A549 (cell line): Measurements from ENCODE around the gene RASSF10.

- PRO-cap: no peak
CAGE:
- cytosol, long polyA plus RNA: no peak
- long polyA plus RNA: no peak
- nucleus, long polyA plus RNA: no peak
Observed at GRCh38 chr11:12806144-12806771, 132.0 kb downstream of the TEAD1 start.

DNA sequence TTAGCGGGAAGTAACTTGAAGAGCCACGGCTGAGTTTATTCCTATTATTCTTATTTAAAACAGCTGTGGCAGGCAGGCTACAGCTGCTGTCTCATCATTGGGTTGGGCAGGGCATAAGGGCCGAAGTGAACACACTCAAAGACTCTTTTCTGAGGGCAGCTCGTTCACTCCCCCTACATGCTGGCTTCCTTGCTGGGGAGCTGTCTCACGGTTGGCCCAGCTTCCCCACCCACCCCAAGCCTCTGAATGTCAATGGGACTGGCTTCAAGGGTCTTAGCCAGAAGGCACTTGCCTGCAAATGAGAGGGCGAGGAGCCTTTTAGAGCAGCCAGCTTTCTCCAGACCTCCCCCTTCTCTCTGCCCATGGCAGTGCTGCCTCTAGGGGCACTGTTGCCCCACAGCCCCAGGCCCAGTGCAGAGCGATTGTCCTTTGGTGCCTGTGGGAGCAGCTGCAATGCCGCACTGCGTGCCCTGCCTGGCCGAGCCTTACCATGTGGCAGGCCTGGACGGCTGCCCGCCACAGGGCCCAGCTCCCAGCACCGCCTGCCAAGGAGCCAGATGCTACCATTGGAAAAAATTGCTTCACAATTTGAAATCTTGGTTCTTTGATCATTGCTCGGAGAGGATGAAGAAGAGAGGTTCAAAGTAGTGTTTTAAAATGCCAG, 94.6 kb upstream of the RASSF10 start:
- PRO-cap: no peak
CAGE:
- cytosol, long polyA plus RNA: no peak
- long polyA plus RNA: no peak
- nucleus, long polyA plus RNA: no peak

GRCh38 chr11:13008936-13009783, at the start of gene RASSF10:
Gene RASSF10, plus strand, starts transcription at chr11:13009316.
- PRO-cap: no peak
CAGE:
- cytosol, long polyA plus RNA: no peak
- long polyA plus RNA: no peak
- nucleus, long polyA plus RNA: no peak

DNA sequence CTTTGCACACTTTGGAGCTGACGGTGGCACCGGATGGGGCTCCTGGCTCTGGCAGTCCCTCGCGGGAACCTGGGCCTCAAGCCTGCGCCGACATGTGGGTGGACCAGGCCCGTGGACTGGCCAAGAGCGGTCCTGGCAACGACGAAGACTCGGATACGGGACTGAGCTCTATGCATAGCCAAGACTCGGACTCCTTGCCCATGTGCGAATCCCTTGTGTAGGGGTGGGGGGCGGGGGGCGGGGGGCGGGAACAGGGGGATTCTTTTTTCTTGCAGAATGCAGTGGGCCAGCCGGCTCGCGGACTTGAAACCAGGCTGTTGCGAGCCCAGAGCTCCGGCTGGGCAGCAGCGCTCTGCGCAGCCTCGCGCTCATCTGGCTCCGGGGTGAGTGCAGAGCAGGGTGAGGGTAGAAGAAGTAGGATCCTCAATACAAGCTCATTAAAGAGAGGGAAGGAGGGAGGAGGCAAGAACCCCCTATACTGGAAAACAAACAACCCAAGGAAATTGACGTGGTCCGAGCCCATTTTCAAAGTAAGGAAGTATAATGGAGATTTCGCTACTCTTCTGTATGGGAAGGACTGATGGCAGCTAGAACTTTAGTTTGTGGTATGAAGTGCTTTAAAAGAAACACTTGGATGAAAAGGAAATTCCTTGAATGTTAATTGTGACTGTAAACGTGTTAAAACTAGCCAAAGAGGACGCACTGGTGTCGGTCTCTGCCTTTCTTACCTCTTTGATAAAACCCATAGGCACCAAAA, 1.9 kb downstream of the RASSF10 start:
- PRO-cap: no peak
CAGE:
- cytosol, long polyA plus RNA: no peak
- long polyA plus RNA: no peak
- nucleus, long polyA plus RNA: no peak

DNA sequence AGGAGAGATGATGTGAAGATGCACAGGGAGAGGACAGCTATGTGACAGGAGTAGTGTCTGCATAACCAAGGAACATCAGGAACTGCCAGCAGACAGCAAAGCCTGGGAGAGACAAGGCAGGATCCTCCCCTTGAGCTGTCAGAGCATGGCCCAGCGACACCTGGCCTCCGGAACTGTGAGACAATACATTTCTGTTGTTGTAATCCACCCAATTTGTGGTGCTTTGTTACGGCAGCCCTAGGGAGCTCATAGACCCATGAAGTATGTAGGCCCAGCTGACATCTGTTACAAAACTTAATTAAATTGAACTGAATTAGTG, 24.6 kb downstream of the RASSF10 start:
- PRO-cap: no peak
CAGE:
- cytosol, long polyA plus RNA: no peak
- long polyA plus RNA: no peak
- nucleus, long polyA plus RNA: no peak

- PRO-cap: no peak
CAGE:
- cytosol, long polyA plus RNA: no peak
- long polyA plus RNA: no peak
- nucleus, long polyA plus RNA: no peak
Observed at GRCh38 chr11:13305998-13306221, 28.3 kb downstream of the BMAL1 start.

DNA sequence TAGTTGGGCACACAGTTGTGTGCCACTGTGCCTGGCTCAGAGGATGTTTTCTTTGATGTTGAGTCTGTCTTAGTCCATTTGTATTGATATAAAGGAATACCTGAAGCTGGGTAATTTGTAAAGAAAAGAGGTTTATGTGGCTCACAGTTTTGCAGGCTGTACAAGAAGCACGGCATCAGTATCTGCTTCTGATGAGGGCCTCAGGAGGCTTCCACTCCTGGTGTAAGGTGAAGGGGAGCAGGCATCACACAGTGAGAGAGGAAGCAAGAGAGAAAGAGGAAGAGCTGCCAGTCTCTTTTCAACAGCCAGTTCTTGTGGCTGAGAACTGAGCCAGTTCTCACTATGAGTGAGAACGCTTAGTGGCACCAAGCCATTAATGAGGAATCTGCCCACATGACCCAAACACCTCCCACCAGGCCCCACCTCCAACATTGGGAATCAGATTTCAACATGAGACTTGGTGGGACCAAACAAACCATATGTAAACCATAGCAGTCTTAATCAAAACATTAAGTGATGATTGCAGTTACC, 12.0 kb downstream of the FAR1 start:
- PRO-cap: no peak
CAGE:
- cytosol, long polyA plus RNA: no peak
- long polyA plus RNA: no peak
- nucleus, long polyA plus RNA: no peak

GRCh38 chr11:13993372-13993826, 30.9 kb downstream of the SPON1 start:
- PRO-cap: no peak
CAGE:
- cytosol, long polyA plus RNA: no peak
- long polyA plus RNA: no peak
- nucleus, long polyA plus RNA: no peak

DNA sequence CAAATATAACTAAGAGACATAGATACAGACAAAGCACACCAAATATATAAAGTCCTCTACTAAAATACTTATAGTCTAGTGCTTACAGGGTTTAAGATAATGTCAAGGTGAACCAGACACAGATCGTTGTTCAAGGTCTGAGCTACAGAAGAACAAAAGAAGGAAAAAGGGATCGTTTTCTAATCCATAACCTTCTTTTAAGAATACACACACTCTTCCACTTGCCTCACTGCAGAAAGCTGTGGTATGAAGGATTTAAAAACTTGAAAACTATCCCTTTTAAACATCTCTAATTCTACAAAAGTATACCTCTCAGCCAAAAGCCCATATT, 13.6 kb downstream of the RRAS2 start:
- PRO-cap: no peak
CAGE:
- cytosol, long polyA plus RNA: no peak
- long polyA plus RNA: no peak
- nucleus, long polyA plus RNA: no peak

GRCh38 chr11:14422240-14422880, 63.4 kb upstream of the RRAS2 start:
- PRO-cap: no peak
CAGE:
- cytosol, long polyA plus RNA: no peak
- long polyA plus RNA: no peak
- nucleus, long polyA plus RNA: no peak

- PRO-cap: no peak
CAGE:
- cytosol, long polyA plus RNA: no peak
- long polyA plus RNA: no peak
- nucleus, long polyA plus RNA: no peak
Observed at GRCh38 chr11:14484987-14485502, 14.6 kb downstream of the COPB1 start.

DNA sequence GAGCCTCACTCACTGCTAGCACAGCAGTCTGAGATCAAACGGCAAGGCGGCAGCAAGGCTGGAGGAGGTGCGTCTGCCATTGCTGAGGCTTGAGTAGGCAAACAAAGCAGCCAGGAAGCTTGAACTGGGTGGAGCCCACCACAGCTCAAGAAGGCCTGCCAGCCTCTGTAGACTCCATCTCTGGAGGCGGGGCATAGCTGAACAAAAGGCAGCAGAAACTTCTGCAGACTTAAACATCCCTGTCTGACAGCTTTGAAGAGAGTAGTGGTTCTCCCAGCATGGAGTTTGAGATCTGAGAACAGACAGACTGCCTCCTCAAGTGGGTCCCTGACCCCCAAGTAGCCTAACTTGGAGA, 49.4 kb upstream of the PSMA1 start:
- PRO-cap: no peak
CAGE:
- cytosol, long polyA plus RNA: no peak
- long polyA plus RNA: no peak
- nucleus, long polyA plus RNA: no peak

DNA sequence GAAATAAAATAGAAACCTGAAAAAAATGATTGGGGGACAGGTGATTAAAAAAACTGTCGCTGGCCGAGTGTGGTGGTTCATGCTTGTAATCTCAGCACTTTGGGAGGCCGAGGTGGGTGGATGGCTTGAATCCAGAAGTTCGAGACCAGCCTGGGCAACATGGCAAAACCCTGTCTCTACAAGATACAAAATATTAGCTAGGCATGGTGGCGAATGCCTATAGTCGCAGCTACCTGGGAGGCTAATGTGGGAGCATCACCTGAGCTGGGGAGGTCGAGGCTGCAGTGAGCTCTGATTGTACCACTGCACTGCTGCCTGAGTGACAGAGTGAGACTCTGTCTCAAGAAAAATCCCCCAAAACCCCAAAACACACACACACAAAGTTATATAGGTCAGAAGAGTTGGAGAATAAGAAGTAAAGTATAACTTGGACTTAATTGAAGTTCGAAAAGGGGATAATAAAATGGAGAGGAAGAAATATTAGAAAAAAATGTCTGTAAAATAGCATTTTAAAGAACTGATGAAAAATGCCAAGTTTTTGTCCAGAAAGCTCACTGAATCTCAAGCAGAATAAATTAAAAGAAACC, 10.1 kb downstream of the PDE3B start:
- PRO-cap: no peak
CAGE:
- cytosol, long polyA plus RNA: no peak
- long polyA plus RNA: no peak
- nucleus, long polyA plus RNA: no peak

GRCh38 chr11:14764958-14765790, 121.6 kb downstream of the PDE3B start:
- PRO-cap: no peak
CAGE:
- cytosol, long polyA plus RNA: no peak
- long polyA plus RNA: no peak
- nucleus, long polyA plus RNA: no peak

- PRO-cap: no peak
CAGE:
- cytosol, long polyA plus RNA: no peak
- long polyA plus RNA: no peak
- nucleus, long polyA plus RNA: no peak
Observed at GRCh38 chr11:14823016-14823487, 69.0 kb downstream of the CYP2R1 start.

DNA sequence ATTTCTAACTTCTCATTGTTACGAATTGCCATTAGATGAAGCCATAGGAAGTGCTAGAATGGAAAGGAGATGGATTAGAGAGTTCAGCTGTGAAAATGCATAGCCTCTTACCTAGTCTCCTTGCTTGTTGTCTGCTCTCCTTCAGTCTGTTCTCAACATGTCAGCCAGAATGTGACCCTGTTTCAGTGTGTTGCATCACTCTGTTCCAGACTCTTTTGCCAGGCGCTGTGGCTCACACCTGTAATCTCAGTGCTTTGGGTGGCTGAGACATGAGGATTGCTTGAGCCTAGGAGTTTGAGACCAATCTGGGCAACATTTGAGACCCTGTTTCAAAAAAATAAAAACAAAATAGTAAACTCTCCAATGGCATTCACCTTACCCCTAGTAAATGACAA, 39.5 kb downstream of the CYP2R1 start:
- PRO-cap: no peak
CAGE:
- cytosol, long polyA plus RNA: no peak
- long polyA plus RNA: no peak
- nucleus, long polyA plus RNA: no peak

DNA sequence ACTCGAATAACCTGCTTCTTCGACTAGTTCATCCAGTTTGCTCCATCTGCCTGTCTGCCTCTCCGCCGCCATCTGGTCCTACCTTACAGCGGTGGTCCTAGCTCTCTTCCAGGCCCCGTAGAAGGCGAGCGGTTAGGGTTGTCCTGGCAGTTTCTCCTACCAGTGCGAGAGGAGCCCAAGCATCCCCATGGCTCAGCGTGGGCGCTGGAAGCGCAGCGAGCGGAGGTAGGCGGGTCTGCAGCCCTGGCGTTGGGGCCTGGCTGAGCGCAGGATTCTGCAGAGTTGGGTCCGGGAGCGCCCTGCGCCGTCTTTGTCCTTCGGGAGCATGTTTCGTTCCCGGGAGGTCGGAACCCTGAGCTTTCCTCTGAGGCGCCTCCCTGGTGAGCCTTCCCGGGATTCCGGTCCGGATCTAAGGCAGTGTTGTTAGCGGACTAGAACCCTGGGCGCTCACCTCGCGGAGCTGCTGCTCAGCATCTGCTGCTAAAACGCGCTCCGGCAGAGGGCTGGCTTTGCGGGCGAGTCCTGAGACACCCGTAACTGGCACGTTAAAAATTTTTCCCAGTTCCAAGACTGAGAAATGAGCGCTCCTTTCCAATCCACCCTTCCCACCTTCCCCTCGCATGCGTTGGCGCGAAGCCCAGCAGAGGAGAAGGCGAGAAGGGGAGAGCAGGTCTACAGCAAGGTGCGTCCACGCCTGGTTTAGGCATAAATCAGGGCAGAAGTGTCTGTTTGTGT, 468 bp downstream of the CALCB start:
- PRO-cap: no peak
CAGE:
- cytosol, long polyA plus RNA: no peak
- long polyA plus RNA: no peak
- nucleus, long polyA plus RNA: no peak

- PRO-cap: no peak
CAGE:
- cytosol, long polyA plus RNA: no peak
- long polyA plus RNA: no peak
- nucleus, long polyA plus RNA: no peak
Observed at GRCh38 chr11:15843297-15843971, 512.9 kb downstream of the SOX6 start.

DNA sequence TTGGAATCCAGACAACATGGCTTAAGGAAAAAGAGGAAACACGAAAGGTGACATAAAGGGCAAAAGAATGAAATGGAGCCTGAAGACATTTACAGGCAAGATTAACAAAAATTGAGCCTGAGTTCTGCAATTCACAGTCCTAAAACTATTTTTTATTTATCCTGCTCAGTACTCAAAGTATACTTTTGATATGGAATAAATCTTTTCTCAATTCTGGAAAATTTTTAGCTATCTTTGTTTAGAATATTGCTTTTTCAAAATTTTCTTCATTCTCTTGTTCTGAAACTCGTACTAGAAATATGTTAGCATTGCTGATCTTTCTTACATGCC, 83.1 kb upstream of the C11orf58 start:
- PRO-cap: no peak
CAGE:
- cytosol, long polyA plus RNA: no peak
- long polyA plus RNA: no peak
- nucleus, long polyA plus RNA: no peak

DNA sequence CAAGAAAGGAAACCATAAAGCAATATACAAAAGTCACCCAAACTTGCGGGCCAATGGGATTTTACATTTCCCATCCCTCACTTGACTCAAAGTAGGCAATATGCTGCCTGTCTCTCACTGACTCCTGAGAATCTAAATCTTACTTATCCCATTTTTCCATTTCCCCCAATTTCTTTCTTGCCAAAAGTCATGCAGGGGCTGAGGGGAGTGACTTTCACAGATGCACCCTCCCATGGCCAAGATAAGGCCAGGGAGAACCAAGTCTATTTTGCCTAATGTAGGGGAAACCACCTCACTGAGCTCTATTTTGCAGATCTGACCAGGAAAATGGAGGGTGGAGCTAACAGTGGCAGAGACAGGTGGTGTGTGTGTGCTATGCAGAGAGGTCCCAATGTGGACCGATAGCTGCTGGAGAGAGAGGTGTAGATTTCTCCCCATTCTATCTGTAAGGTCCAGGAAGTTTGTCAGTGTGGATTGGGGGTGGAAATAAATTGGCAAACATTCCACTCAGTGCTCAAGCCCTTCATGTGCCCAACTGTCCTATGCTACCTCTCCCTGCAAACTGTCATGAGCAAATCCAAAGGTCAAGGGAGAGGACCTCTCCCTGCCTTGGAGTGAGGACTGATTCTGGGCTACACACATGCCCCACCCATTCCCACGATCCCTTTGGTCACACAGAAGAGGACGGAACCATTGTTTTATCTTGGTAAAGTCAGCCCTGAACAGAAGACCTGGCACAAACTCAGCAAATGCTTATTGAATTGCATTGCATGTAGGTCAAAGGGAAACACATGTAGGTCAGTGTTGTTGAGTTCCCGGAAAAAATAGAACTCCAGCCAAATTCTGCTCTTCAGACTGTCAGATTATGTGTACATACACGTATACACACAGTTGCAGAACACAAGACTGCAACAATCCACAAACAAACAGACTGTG, 65.8 kb downstream of the C11orf58 start:
- PRO-cap: no peak
CAGE:
- cytosol, long polyA plus RNA: no peak
- long polyA plus RNA: no peak
- nucleus, long polyA plus RNA: no peak